Measurements from ENCODE around the genes EFCAB6, SULT4A1 and PNPLA5.

GRCh38 chr22:43139304-43139662 lies 3.9 kb downstream of the MCAT start:
- PRO-cap, 5 experiments: no peak in any of the 5 experiments
- RAMPAGE, long total RNA, 2 experiments: no peak in any of the 2 experiments
- RRBS: no CpG with 5 or more reads among the region's 4 CpGs

GRCh38 chr22:43171438-43172191 lies 15.3 kb downstream of the TTLL12 start:
- PRO-cap, 5 experiments: no peak in any of the 5 experiments
- RAMPAGE, long total RNA, 2 experiments: no peak in any of the 2 experiments
- RRBS: 74% methylated on average over 3 of the region's 17 CpGs

DNA sequence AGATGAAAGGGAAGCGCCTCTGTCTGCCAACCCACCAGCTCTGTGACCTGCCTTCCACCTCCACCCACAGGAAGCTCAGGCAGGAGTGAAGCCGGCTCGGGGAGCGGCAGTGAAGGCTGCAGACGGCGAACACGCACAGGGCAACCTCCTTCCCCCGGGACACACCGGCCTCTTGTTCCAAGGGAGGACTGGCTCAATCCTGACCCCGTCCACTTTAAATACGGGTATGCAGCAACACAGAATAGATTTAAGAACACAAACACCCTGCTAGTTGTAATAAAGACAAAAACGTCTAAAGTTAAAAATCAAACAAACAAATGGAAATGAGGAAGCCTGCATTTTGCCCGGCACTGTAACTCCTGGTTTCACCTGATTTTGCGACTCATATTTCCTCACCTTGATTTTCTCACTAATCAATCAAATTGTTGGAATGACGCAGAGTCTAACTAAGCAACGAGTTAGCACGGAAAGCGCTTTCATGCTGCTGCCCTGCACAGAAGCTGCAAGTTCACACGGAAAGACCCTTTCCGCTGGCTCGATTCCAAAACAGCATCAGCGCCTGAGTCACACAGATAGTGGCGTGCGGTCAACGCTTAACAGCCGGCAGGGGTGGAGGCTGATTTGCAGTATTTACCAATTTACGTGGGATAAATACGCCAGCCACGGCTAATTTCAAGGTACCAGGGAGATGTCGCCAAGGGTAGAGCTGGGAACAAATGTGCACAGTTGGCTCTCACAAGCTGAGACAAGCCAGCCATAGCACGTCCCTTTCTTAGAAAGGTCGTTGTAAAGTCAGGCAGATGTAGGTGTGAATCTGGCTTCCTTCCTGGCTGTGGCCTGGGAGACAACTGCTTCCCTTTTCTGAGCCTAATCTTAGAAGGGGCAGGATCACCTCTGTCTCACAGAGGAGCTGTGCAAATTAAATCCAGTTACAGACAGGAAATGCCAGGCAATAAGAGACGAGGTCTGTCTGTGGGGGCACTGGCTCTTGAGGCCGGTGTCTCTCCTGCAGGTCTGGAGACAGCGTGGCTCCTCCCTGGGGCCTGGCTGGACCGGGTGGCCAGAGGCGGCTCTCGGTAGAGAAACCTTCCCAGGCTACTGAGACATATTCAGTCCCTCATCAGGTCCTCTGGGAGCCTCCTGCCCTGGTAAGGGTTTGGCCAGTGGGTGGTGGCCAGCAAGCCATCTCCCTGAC lies 76.9 kb upstream of the TTLL12 start:
- PRO-cap, 5 experiments: peak in 3 of 5 experiments; most common plus-strand start position 82 of the sequence (in 3)
- RAMPAGE, long total RNA, 2 experiments: no peak in any of the 2 experiments
- RRBS: 6% methylated on average over 10 of the region's 38 CpGs

DNA sequence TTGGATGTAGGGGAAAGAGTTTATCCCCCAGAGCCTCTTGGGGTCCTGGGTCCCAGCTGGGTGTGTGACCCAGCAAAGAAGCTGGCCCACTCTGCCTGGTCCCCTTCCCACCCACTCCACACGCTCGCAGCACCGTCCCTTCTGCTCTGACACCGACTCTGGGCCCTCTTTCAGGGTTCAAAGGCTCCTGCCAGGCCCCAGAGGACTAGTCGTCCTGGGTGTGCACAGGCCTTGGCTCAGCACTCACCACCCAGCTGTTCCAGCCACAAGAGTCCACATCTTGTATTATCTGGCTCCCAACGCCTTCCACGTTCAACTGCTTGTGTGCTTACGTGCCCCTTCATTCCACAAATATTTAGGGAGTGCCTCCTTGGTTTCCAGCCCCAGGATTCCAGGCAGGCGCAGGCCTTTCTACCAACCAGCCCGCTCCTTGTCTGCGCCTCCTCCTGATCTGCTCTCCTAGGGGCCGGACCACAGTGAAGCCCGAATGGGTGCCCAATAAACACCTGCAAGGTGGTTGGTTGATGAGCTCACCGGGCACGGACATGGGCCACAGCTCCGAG lies 70.9 kb downstream of the SCUBE1 start:
- PRO-cap, 5 experiments: no peak in any of the 5 experiments
- RAMPAGE, long total RNA, 2 experiments: no peak in any of the 2 experiments
- RRBS: 73% methylated on average over 3 of the region's 16 CpGs

- PRO-cap, 5 experiments: no peak in any of the 5 experiments
- RAMPAGE, long total RNA, 2 experiments: no peak in any of the 2 experiments
- RRBS: 100% methylated on average over 2 of the region's 16 CpGs
Observed at GRCh38 chr22:43301125-43301757, 41.9 kb downstream of the SCUBE1 start.

DNA sequence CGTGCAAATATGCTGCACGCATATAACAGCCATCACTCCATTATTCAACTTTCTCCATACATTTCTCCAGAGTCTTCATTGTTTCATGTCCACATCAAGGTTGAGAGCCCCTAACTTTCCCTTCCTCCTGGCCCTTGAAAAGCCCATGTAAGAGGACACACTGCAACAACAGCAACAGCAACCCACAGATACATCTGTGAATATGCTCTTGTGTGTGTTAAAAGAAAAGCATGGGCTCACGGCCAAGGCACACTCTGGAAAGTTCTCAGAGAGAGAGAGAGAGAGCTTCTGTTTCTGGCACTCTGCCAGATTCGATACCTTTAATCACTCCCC lies 34.0 kb upstream of the MPPED1 start:
- PRO-cap, 5 experiments: peak in 2 of 5 experiments; most common minus-strand start position 196 of the sequence (in 2)
- RAMPAGE, long total RNA, 2 experiments: no peak in any of the 2 experiments
- RRBS: no CpG with 5 or more reads among the region's 4 CpGs

- PRO-cap, 5 experiments: peak in 5 of 5 experiments; most common plus-strand start chr22:43812434 (in 4); most common minus-strand start chr22:43812305 (in 3)
- RAMPAGE, long total RNA, 2 experiments: no peak in any of the 2 experiments
- RRBS: 2% methylated on average over 22 of the region's 69 CpGs
Observed at GRCh38 chr22:43811997-43812815, at the start of gene EFCAB6. Gene EFCAB6 (minus strand): TSS chr22:43812305.

- PRO-cap, 5 experiments: no peak in any of the 5 experiments
- RAMPAGE, long total RNA, 2 experiments: no peak in any of the 2 experiments
- RRBS: no CpG with 5 or more reads among the region's 11 CpGs
Observed at GRCh38 chr22:43826704-43827260, 14.7 kb upstream of the EFCAB6 start.

DNA sequence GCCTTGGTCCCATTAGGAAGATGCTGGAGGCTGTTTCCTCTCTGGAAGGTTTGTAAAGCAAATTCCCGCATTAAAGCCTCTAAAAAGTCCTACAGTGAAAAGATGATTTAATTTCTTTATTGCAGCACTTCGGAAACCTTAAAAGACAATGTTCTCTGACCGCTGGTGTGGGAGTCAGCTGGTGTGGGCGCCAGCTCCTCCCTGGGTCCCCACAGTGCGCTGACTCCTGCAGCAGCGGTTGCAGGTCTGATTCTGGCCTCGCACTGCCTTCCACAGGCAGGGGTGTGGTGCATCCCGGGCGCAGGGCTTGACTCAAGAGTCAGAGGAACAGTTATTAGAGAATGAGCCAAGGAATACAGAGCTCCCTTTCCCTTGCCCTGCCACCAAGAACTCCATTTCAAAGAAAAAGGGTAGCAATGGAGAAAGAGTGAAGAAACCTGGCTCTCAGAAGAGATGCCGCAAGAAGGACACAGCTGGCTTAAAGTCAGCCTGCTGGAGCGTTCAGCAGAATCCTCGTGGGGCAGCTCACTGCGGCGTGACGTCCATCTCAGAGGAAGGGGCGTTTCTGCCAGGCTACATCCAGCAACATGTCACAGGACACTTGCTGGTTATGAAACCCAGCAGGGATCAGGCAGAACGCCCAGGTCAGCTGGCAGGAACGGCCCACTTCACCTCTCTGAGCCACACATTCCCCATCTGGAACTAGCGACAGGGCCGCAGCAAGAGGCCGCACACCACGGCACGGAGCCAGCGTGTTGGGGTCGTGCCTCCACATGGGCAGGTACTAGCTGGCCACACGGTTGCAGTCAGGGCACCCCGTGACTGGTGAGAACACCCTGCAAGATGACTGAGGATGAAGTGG lies 18.0 kb upstream of the EFCAB6 start:
- PRO-cap, 5 experiments: peak in 2 of 5 experiments; most common plus-strand start position 634 of the sequence (in 1); most common minus-strand start position 567 of the sequence (in 2)
- RAMPAGE, long total RNA, 2 experiments: no peak in any of the 2 experiments
- RRBS: no CpG with 5 or more reads among the region's 27 CpGs

GRCh38 chr22:43861261-43861782 lies 991 bp downstream of the SULT4A1 start:
- PRO-cap, 5 experiments: no peak in any of the 5 experiments
- RAMPAGE, long total RNA, 2 experiments: no peak in any of the 2 experiments
- RRBS: no CpG with 5 or more reads among the region's 12 CpGs

GRCh38 chr22:43861783-43862892 lies at the start of gene SULT4A1:
Gene SULT4A1 (minus strand): TSS chr22:43862513.
- PRO-cap, 5 experiments: no peak in any of the 5 experiments
- RAMPAGE, long total RNA, 2 experiments: no peak in any of the 2 experiments
- RRBS: 8% methylated on average over 88 of the region's 131 CpGs

GRCh38 chr22:43891432-43892258 lies at the start of gene PNPLA5:
Gene PNPLA5 (minus strand): TSS chr22:43892013.
- PRO-cap, 5 experiments: peak in 1 of 5 experiments; most common plus-strand start chr22:43891703 (in 1); most common minus-strand start chr22:43891624 (in 1)
- RAMPAGE, long total RNA, 2 experiments: no peak in any of the 2 experiments
- RRBS: 8% methylated on average over 30 of the region's 70 CpGs

DNA sequence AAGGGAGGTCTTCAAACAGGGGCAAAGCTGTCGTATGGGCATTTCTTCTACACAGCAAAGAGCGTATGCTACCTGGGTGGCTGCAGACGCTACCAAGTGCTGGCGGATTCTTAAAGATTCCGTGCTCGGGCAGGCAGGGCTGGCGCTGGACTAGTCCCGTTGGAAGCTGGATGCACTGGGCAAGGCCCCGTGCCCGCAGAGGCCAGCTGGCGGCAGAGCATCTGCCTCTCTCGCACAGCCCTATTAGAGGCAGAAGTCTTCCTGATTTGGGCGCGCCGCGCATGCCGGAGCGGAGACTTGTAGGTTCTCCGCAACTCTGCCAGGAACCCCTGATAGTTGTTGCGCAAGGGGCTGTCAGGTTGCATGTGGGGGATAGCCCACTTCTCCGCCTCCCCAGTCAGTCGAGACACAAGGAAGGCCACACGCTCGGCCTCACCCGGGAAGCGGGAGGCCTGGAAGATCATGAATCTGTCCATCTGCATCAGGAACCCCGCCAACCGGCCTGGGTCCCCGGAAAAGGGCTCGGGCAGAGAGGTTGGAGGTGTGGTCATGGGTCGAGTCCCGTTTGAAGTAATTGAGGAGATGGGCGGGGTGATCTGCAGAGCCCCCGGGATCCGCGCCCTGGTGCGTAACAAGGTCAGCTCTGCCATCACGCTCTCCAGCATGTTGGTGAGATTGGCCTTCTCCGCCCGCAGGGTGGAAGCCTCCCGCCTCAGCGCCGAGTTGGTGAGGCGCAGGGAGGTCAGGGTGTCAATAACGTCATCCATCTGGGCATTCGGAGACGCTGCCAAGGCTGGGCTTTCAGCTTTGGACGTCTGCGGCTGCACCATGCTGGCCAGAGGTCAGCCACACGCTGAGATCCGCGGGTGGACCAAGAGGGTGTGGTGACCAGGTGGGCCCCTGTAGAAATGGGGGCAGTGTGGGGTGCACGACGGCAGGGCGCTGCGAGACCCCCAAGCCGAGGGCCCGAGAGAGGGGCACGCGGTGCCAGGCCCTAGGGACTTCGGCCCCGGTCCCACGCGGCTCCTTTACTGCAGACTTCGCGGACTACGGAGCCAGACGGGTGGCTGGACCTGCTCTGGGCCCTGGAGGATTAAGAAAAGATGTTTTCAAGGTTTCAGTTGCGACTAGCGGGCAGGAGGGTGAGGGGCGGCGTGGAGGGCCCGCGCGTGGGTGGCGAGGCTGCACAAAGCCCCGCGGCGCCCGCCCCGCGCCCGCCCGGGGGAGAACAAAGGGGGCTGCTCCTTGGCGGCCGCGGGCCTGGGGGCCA lies 871 bp downstream of the RTL6 start:
- PRO-cap, 5 experiments: no peak in any of the 5 experiments
- RAMPAGE, long total RNA, 2 experiments: no peak in any of the 2 experiments
- RRBS: 66% methylated on average over 12 of the region's 87 CpGs

DNA sequence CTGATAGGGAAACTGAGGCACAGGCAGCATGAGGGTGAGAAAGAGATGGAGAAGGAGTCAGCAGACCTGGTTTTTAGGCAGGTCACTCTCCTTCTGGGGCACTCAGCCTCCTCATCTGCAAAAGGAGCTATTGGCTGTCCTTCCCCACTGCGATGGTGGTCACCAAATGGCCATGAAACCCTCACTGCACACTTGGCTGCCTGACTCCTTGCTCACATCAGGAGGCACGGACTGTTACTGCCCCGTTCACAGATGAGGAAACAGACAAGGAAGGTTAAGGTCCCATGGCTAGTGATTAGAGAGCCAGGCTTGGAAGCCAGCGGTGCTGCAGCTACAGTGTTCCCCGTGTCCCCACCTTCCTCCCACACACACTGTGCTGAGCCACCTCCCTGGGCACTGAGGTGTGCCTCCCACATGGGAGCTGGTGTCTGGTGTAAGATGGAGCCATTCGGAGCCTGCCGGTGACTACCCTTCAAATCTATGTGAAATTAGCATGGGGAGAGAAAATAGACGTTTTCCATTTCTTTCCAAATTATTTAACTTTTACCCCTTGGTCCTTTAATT lies 2.6 kb downstream of the ARHGAP8 start:
- PRO-cap, 5 experiments: no peak in any of the 5 experiments
- RAMPAGE, long total RNA, 2 experiments: no peak in any of the 2 experiments
- RRBS: no CpG with 5 or more reads among the region's 8 CpGs

GRCh38 chr22:45007618-45008189 lies 2.1 kb downstream of the PHF21B start:
- PRO-cap, 5 experiments: no peak in any of the 5 experiments
- RAMPAGE, long total RNA, 2 experiments: no peak in any of the 2 experiments
- RRBS: 2% methylated on average over 15 of the region's 55 CpGs

DNA sequence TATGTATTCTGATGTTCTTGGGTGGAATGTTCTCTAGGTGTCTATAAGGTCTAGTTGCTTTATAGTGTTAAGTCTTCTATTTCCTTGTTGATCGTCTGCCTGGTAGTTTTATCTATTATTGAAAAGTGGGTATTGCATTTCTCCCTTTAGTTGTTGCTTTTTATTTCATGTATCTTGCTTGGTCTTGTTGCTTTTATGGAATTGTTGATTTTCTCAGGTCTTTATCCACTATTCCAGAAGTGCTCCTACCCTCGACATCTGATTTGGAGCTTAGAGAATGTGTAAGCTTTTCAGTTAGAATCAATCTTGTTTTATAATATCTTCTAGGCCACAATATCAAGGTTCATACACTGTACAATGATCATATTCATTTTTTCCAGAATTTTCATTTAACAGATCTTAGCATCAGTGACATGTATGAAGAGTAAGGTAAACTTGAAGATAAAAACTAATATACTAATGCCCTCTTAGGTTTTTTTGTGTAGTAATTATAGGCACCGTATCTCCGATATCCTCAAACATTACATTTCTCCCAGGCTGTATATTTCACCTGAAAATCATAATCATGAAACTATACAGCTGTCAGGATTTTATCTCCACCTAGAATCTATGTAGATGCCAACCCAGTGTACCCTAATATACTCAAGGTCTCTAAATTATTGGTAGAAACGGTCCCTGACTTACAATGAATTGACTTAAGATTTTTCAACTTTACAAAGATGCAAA lies 15.1 kb upstream of the NUP50 start:
- PRO-cap, 5 experiments: no peak in any of the 5 experiments
- RAMPAGE, long total RNA, 2 experiments: no peak in any of the 2 experiments
- RRBS: no CpG with 5 or more reads among the region's 5 CpGs

GRCh38 chr22:45150229-45150810 lies 13.4 kb upstream of the NUP50 start:
- PRO-cap, 5 experiments: no peak in any of the 5 experiments
- RAMPAGE, long total RNA, 2 experiments: no peak in any of the 2 experiments
- RRBS: no CpG with 5 or more reads among the region's 2 CpGs

DNA sequence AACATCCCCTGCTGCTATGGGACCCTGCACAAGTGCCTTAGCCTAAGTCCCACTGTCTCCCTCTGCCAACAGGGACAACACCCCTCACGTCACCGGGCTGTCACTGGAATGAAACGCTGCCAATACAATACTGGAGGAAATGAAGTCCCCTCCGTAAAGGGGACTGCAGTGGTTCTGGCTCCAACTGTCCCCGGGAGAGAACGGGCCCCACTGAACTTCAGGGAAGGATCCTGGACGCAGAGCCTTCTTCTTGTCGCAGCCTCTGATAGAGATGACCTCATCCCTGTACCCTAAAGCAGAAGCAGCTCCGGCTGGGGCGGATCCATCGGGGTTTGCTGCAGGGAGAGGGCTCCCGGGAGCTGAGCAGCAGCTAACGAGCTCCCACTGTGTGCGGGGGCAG lies 13.2 kb downstream of the KIAA0930 start:
- PRO-cap, 5 experiments: no peak in any of the 5 experiments
- RAMPAGE, long total RNA, 2 experiments: no peak in any of the 2 experiments
- RRBS: 82% methylated on average over 7 of the region's 14 CpGs

DNA sequence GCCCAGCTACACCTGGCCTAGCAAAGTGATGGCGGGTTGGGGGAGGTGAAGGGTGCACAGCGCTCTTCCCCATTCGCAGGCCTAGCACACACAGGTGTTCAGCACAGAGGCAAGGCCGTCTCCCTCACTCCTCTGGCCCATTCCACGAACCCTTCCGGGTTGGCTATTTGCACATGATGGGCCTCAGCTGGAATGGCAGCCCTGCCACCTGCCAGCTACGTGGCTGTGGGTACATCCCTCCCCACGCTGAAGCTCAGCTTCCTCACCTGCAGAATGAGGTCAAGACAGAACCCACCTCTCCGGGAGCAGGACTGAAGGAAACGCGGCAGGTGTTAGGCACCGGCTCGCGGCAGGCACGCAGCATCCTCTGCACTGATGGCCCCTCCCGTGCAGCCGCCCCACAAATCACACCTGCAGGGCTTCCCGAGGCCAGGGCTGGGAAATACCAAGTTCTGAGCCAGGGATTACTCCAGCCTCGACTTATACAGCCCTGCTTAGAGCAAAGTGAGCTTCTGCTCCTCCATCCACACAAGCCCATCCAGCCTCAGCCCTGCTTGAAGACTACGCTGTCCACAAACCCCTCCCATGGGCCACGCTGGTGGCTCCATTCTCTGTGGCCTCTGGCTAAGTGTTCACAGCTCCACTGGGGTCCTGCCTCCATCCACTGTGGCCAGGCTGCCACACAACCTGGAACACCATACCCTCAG lies 4.6 kb downstream of the KIAA0930 start:
- PRO-cap, 5 experiments: no peak in any of the 5 experiments
- RAMPAGE, long total RNA, 2 experiments: no peak in any of the 2 experiments
- RRBS: no CpG with 5 or more reads among the region's 21 CpGs

GRCh38 chr22:45246007-45246785 lies 5.5 kb upstream of the KIAA0930 start:
- PRO-cap, 5 experiments: peak in 4 of 5 experiments; most common plus-strand start chr22:45246538 (in 3); most common minus-strand start chr22:45246380 (in 3)
- RAMPAGE, long total RNA, 2 experiments: no peak in any of the 2 experiments
- RRBS: no CpG with 5 or more reads among the region's 13 CpGs

Data from liver (tissue), 9 donors.